Melanocyte of skin (primary cell): Measurements from ENCODE around the gene OR6J1.

GRCh38 chr14:21427666-21428387 lies 28.1 kb downstream of the CHD8 start:
- CAGE, long polyA plus RNA, 2 experiments, result no peak in any of the 2 experiments

DNA sequence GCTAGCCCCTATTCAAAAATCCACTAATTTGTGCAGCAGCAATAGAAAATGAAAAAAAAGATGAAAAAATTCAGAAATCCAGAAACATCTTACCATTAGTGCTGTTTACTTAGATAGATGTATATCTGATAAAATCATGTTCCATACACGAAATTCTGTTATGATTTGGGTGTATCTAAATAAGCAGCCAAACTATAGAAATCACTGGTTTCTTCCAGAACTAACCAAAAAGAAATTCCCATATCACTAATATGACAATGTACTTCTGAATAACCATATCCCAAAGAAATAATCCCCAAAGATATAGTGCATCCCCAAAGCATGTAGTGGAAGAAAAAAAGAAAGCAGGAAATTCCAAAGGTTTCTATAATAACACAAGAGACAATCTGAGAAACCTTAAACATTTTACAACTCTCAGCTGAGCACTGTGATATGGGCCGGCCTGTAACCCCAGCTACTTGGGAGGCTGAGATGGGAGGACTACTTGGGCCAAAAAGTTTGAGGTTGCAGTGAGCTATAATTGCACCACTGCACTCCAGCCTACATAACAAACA lies 5.8 kb downstream of the CHD8 start:
- CAGE, long polyA plus RNA, 2 experiments, result no peak in any of the 2 experiments

GRCh38 chr14:21525406-21526105 lies 590 bp downstream of the SALL2 start:
- CAGE, long polyA plus RNA, 2 experiments, result no peak in any of the 2 experiments

DNA sequence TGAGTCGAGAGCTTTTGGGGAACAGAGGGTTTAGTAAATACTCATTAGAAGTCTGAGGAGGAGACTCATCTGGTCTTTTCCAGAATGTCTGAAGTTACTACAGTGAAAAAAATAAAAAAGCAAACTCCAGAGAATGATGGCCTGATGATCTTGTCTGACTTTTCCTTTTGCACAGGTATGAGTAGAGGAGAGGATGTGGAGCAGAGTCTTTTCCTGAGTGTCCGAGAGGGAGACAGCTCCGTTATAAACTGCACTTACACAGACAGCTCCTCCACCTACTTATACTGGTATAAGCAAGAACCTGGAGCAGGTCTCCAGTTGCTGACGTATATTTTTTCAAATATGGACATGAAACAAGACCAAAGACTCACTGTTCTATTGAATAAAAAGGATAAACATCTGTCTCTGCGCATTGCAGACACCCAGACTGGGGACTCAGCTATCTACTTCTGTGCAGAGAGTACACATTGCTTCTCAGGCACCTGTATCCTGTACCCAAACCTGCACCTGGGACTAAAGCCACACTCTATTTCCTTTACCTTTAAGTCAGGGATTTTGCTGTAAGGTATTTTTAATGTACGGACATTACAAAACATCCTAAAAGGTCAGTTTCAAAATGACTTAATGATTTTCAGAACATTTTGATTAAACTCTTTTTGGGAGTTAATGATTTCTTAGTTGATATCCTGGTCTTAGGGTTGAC lies 75.8 kb upstream of the OR4E1 start:
- CAGE, long polyA plus RNA, 2 experiments, result no peak in any of the 2 experiments

DNA sequence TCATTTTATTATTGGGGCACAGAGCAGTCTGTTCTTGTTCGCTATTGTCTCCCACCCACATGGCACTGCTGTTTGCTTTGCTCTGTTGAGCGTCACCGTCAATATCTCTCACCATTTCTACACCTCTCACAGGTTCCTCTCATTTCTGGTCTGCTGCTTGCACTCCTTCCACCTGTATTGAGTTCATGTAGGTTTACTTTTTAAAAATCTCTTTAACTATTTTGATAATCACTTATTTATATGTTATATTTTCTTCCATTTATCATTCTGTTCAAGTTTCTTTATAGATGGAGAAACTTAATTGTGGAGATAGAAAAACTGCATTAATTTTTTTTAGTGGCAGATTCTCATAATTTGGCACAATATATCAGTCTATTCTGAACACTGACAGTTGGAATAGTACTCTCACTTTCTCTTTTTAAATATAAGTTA lies 171.9 kb upstream of the OR4E1 start:
- CAGE, long polyA plus RNA, 2 experiments, result no peak in any of the 2 experiments

GRCh38 chr14:22040376-22040764 lies 366.8 kb upstream of the OR4E1 start:
- CAGE, long polyA plus RNA, 2 experiments, result no peak in any of the 2 experiments

DNA sequence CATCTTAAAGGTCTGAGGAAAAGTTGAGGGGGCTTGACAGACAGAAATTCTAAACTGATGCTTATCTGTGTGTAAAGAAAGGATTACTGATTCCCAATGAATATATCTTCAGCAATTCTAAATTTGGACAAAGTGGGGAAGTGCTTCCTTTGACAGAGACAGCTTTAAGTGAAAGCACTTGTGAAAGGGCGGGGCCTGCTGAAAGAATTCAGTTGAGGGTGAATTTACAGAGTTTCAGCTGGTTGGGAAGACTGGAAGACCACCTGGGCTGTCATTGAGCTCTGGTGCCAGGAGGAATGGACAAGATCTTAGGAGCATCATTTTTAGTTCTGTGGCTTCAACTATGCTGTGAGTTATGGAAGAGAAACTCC lies 412.5 kb upstream of the OR4E1 start:
- CAGE, long polyA plus RNA, 2 experiments, result no peak in any of the 2 experiments

DNA sequence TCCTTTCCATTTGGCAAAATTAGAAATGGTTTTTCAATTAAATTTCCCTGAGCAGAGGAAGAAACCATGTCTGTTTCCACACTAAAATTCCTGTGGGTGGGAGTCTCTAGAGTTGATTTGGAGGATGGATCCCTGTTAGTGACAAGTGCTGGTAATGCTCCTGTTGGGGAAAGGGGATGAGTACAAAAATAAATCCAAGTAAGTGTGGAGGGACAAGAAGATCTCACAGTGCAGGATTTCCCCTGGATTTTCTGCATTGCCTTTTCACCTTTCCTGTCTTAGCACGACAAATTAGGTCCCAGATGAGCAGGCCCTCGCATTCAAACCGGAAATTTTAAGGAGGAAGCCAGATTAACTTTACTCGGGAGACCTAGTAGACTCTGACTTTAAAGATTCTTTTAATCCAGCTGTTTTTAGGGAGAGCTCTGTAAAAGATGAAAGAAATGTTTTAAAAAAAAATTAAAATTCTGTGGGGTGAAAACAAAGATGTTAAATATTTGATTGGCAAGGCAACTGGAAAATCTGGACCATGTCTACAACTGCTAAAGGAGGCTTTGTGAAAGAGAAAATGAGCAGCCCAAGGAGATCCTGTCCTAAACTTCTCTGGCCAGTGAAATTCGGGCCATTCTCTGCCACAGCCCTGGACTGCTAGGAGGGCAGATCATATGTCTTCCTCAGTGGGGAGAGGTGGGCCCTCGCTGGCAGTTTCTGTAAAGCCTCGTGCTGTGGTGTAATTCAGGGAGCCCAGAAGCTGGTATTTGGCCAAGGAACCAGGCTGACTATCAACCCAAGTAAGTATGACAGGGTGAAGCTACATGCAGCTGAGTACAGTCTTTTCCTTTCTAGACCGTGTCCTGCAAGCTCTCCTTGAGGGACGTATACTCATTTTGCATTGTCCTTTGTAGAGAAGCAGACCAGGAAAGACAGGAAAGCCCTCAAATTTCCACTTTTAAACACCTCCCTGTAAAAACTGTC lies 107.2 kb downstream of the DAD1 start:
- CAGE, long polyA plus RNA, 2 experiments, result no peak in any of the 2 experiments

DNA sequence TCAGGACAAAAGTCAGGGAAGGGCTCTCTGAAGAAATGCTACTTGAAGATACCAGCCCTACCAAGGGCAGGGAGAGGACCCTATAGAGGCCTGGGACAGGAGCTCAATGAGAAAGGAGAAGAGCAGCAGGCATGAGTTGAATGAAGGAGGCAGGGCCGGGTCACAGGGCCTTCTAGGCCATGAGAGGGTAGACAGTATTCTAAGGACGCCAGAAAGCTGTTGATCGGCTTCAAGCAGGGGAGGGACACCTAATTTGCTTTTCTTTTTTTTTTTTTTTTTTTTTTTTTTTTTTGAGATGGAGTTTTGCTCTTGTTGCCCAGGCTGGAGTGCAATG lies 40.7 kb downstream of the DAD1 start:
- CAGE, long polyA plus RNA, 2 experiments, result no peak in any of the 2 experiments

GRCh38 chr14:22644144-22644550 lies at the start of gene OR6J1:
Gene OR6J1, minus strand, starts transcription at chr14:22644352.
- CAGE, long polyA plus RNA, 2 experiments, result no peak in any of the 2 experiments

DNA sequence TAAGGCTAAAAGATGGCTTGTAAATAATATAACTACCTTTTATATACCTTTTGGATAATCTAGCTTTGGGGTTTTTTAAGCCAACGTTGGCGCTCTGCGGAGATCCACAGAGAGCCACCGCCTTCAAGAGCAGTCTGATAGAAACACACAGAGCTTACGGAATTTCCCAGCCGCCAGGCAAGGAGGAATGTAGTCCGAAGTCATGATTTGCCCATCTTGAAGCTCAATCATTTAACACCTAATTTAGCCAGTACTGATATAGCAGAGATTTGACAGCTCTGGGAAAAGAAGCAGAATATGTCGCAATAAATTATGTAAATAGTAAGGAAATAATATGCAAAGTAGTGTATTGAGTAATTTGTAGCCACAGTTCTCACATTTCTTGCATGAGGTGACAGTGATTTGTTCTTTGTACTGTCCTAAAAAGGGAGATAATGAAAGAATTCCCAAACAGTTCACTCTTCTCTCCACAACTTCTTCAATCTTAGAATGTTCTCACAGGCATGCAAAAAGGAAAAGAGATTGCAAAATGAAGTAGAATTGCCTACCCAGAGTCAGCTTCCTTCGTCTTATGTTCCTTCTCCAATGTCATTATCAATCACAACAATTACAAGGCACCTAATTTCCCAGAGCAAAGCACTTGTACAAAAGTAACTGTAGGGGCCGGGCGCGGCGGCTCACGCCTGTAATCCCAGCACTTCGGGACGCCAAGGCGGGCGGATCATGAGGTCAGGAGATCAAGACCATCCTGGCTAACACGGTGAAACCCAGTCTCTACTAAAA lies 6.4 kb upstream of the MRPL52 start:
- CAGE, long polyA plus RNA, 2 experiments, result no peak in any of the 2 experiments

DNA sequence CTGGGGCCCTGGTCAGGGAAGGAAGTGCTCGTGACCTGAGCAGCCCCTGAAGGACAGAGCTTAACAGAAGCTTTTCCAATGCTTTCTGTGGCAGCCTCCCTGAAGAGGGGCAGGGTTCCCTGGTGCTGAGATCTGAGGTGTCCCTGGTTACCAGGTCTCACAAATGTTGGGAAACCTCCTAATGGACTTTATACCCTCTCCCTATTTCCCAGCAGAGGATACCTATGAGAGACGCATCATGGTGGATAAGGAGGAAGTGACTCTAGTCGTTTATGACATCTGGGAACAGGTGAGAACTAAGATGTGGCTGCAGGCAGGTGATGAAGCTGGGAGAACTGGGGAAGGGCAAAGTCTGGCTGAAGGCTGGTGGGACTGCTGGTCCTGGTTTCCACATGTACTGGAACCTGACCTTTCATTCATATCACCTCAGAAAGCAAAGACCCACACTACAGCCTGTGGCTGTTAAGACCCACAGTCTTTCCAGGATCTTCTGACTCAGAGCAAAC lies 2.1 kb downstream of the REM2 start:
- CAGE, long polyA plus RNA, 2 experiments, result no peak in any of the 2 experiments

- CAGE, long polyA plus RNA, 2 experiments, result no peak in any of the 2 experiments
Observed at GRCh38 chr14:22898415-22899010, 15.5 kb downstream of the REM2 start.

GRCh38 chr14:22926019-22927150 lies 2.8 kb downstream of the PRMT5 start:
- CAGE, long polyA plus RNA, 2 experiments, result no peak in any of the 2 experiments

- CAGE, long polyA plus RNA, 2 experiments, result no peak in any of the 2 experiments
Observed at GRCh38 chr14:22980497-22981422, 1.6 kb downstream of the AJUBA start.

DNA sequence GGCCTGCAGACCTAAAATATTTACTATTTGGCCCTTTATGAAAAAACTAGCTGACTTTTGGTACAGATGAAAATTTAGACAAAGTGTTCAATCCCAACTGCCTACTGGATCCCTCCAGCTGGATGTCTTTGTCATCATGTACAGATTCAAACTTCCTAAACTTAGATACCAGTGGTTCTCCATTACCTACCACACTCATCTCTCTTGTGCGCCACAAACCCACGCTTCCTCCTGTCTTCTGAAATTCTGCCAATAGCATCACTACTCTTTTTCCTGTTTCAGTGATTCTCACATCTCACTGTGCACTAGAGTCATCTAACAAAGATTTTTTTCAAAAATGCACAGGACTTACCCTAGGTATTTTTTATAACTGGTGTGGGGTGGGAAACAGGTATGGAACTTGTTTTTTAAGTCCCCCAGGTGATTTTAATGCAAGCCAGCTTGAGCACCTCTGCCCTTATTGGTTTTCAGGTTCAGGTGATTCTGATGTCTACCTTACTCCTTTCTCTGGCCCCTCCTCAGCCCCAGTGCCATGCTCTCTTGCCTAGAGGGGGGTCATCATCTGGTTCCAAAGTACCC lies 5.9 kb downstream of the PSMB5 start:
- CAGE, long polyA plus RNA, 2 experiments, result no peak in any of the 2 experiments

GRCh38 chr14:23058419-23059203 lies 1.3 kb upstream of the CDH24 start:
- CAGE, long polyA plus RNA, 2 experiments, result no peak in any of the 2 experiments

DNA sequence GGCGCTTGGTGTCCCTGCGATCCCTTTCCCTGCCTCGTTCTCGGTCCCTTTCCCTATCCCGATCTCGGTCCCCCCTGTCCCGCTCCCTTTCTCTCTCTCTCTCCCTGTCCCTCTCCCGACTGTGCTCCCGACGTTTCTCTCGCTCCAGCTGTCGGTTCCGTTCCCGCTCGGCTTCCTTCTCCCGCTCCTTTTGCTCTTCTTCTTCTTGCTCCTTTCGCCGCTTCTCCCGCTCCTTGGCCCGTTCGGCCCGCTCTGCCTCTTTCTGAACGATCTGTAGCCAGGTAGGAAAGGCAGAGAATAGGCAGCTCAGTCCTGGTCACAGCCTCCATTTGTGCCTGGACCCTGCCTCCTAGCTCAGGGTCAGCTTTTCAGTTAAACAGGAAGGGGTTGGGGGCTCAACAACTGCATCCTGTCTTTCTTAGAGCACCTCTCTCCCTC lies 1.9 kb upstream of the CDH24 start:
- CAGE, long polyA plus RNA, 2 experiments, result no peak in any of the 2 experiments

GRCh38 chr14:23275294-23275968 lies 10.5 kb downstream of the HOMEZ start:
- CAGE, long polyA plus RNA, 2 experiments, result no peak in any of the 2 experiments

DNA sequence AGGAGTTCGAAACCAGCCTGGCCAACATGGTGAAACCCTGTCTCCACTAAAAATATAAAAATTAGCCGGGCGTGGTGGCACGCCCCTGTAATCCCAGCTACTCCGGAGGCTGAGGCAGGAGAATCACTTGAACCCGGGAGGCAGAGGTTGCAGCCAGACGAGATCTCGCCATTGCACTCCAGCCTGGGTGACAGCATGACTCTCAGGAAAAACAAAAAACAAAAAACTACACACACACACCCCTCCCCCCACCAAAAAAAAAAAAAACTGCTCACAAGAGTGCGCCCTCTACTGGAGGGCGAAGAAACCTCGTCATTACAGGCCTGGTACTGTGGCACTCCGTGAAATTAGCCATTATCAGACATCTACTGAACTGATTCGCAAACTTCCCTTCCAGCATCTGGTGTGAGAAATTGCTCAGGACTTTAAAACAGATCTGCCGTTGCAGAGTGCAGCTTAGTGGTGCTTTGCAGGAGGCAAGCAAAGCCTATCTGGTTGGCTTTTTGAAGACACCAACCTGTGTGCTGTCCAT lies 7.7 kb downstream of the PPP1R3E start:
- CAGE, long polyA plus RNA, 2 experiments, result no peak in any of the 2 experiments